LNCaP clone FGC (cell line): ENCODE measurements around the gene PLCH2.

GRCh38 chr1:2320673-2321291 lies 70.6 kb downstream of the MORN1 start:
- RRBS, 2 experiments: no CpG with 5 or more reads among the region's 23 CpGs

- RRBS, 2 experiments: 93 to 95% methylated on average over 2 of the region's 22 CpGs
Observed at GRCh38 chr1:2476010-2476600, at the start of gene PLCH2. PLCH2 (plus strand) TSS chr1:2476289.

DNA sequence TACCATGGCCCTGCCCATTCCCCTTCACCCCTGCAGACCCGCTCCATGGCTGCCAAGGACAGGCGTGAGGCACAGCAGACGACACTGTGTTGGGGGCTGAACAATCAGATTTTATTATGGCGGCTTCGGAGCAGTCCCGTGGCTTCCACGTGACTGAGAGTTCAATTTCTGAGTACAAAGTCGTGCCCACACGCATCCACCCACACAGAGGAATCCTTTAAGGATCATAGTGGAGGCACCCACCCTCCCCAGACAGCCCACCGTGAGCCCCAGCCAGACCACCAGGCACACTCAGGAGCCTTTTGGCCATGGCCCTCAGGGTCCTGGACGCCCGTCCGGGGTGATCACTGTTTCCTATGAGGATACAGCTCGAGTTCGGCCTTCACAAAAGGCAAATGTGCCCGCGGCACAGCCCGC lies 1.4 kb downstream of the HES5 start:
- RRBS, 2 experiments: no CpG with 5 or more reads among the region's 18 CpGs

- RRBS, 2 experiments: 58 to 61% methylated on average over 4 of the region's 17 CpGs
Observed at GRCh38 chr1:2530757-2531292, 762 bp upstream of the HES5 start.

GRCh38 chr1:2547226-2547462 lies 9.0 kb upstream of the TNFRSF14 start:
- RRBS, 2 experiments: 3 to 4% methylated on average over 4 of the region's 9 CpGs

- RRBS, 2 experiments: no CpG with 5 or more reads among the region's 24 CpGs
Observed at GRCh38 chr1:2565925-2566719, 10.0 kb downstream of the TNFRSF14 start.

DNA sequence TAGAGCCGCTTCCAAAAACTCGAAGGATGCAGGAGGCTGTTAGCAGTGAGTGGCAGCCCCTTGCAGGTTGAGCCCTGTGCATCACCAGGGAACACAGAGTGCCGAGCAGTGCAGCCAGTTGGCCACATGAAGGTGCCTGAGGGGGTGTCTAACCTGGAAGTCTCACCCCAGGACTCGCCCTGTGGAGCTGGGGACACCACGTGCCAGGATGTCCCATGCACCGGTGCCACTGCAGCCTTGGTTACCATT lies 17.0 kb upstream of the ACTRT2 start:
- RRBS, 2 experiments: no CpG with 5 or more reads among the region's 6 CpGs

GRCh38 chr1:3071348-3071900 lies 2.4 kb downstream of the PRDM16 start:
- RRBS, 2 experiments: 13 to 40% methylated on average over 1 of the region's 20 CpGs

DNA sequence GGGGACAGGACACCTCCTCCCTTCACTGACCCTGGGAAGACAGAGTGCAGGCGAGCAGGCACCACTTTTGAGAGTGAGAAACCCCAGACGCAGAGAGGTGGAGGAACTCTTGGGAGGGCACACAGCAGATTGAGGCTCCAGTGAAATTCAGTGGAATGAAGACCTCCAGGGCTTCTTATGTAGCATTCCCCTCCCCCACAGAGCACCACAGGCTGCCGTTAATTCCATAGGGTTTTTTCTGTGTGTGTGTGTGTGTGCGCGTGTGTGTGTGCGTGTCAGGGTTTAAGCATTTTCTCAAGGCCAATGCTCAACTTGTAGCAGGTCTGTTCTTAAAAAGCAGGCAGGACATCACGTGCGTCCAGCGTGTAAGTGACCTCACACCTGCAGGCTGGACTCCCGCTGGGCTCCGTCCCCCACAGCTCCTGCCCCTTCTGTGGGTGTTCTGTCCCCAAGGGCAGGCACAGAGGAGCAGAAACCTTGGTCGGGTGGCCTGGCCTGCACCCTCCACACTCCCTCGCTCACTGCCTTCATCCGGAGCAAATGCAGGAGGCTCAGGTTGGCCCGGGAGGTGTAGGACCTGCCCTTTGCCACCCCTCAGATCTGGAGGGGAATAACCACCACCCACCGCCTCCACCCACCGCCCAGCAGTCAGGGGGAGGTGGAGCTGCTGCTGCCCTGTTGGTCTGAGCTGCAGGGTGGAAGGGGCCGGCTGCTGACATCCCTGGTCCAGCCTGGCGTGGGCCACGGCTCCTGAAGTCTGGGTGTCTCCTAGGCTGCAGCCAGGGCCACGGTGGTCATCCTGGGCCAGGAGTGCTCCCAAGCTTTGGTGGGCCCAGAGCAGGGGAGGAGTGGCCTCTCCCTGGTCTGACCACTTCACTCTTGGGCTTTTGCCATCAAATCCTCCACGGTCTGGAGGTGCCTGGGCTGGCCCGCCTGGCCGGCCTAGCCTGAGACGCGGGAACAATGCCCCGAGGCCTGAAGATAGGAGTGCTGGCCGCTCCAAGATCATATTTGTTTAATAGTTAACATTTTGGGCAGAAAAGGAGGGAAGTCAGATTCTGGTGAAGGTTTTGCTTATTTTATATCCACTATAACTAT lies 5.5 kb downstream of the PRDM16 start:
- RRBS, 2 experiments: no CpG with 5 or more reads among the region's 28 CpGs

- RRBS, 2 experiments: no CpG with 5 or more reads among the region's 12 CpGs
Observed at GRCh38 chr1:3096889-3097157, 27.8 kb downstream of the PRDM16 start.

GRCh38 chr1:3195501-3195984 lies 126.5 kb downstream of the PRDM16 start:
- RRBS, 2 experiments: no CpG with 5 or more reads among the region's 10 CpGs

- RRBS, 2 experiments: 50 to 73% methylated on average over 4 to 5 of the region's 30 CpGs
Observed at GRCh38 chr1:3275391-3276107, 178.9 kb upstream of the ARHGEF16 start.

DNA sequence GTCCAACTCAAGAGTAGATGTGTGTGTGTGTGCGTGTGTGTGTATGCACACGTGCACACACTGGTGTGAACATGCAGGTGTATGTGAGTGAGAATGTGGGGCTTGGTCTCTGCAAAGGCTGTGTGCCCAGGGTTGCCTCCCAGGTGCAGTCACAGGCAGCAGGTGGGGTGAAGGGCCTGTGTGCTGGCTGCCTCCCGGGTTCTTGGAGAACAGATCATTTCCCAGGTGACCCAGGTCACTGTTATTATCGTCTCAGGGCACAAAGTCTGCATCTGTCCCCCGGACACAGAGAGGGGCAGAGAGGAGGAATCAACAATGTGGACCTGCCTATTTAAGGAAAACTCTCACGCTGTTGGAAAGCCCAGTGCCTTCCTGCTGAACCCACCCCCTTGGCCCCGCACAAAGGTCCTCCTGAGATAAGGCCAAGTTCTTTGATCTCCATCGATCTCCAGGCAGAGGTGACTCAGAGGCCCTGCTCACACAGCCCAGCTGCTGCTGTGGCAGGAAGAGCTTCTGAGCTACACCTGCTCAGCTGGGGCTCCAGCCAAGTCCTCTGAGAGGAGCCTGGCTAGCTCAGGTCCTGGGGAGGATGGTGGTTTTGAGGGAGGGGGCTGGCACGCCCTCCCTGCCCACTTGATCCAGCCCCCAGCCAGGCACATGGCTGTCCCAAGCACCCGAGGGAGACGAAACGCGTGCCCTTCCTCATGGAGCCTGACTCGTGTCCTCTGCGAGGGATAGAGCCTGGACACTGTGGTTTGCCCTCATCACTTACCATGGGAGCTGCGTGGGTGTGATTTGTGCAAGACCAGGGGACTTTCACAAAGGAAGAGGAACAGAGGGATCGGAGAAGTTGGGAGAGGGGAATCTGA lies 133.9 kb upstream of the ARHGEF16 start:
- RRBS, 2 experiments: 34 to 42% methylated on average over 3 of the region's 17 CpGs

- RRBS, 2 experiments: no CpG with 5 or more reads among the region's 17 CpGs
Observed at GRCh38 chr1:3459320-3460048, 5.0 kb downstream of the ARHGEF16 start.

- RRBS, 2 experiments: 0% methylated on average over 1 of the region's 21 CpGs; no CpG with 5 or more reads in 1 of the 2 experiments
Observed at GRCh38 chr1:3530208-3530791, 75.8 kb downstream of the ARHGEF16 start.

- RRBS, 2 experiments: 61 to 67% methylated on average over 5 of the region's 28 CpGs
Observed at GRCh38 chr1:3547292-3548112, 63.8 kb downstream of the MEGF6 start.

GRCh38 chr1:3771346-3771940 lies 1.1 kb upstream of the SMIM1 start:
- RRBS, 2 experiments: 86% methylated on average over 4 of the region's 16 CpGs

- RRBS, 2 experiments: no CpG with 5 or more reads among the region's 20 CpGs
Observed at GRCh38 chr1:3787728-3788248, 8.5 kb downstream of the LRRC47 start.

- RRBS, 2 experiments: no CpG with 5 or more reads among the region's 24 CpGs
Observed at GRCh38 chr1:4637987-4638543, 16.3 kb upstream of the AJAP1 start.

- RRBS, 2 experiments: 2% methylated on average over 2 of the region's 14 CpGs
Observed at GRCh38 chr1:4977309-4978186, 323.1 kb downstream of the AJAP1 start.